ENCODE measurements around the genes CCR6 and UNC93A.

- RRBS, 2 experiments = no CpG with 5 or more reads among the region's 11 CpGs
These were observed 48.8 kb upstream of the RPS6KA2 start for GRCh38 chr6:166675766-166676312.

DNA sequence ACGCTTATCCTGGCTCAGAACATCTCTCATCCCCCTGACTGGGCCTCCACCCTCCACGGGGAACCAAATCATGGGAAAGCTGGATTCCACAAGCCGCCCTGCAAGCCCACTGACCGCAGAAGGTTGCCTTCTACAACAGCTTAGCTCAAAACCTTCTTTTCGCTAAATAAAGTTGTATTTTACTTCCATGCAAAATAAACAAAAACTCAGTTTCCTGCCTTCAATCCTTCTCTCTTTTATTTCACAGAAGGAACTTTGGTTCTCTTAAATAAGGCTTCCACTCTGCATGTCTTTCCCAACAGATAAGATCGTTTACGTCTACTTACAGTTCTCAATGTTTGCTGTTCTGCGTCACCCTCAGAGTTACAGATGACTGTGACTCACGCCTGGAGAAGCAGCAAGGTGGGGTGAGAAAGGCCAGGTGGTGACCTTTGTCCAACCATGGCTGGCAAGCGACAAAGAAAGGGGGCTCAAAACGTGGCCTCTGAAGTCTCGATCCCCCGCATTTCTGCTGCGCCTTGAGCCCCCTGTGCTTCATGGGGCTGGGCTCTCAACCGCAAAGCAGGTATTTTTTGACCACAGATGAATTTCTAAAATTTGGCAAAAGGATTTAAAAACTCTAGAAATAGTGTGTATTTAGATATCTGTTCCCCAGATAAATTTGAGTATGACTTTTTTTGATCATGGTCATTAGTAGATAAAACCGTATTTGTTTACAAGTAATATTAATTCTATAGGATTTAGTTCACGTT, 51.4 kb upstream of the RPS6KA2 start:
- RRBS, 2 experiments = no CpG with 5 or more reads among the region's 17 CpGs

GRCh38 chr6:166748022-166748496, 121.0 kb upstream of the RPS6KA2 start:
- RRBS, 2 experiments = 82 to 83% methylated on average over 8 of the region's 18 CpGs

GRCh38 chr6:166898744-166899249, 57.6 kb downstream of the RNASET2 start:
- RRBS, 2 experiments = 88 to 90% methylated on average over 25 of the region's 40 CpGs

GRCh38 chr6:166904223-166904717, 52.1 kb downstream of the RNASET2 start:
- RRBS, 2 experiments = no CpG with 5 or more reads among the region's 17 CpGs

DNA sequence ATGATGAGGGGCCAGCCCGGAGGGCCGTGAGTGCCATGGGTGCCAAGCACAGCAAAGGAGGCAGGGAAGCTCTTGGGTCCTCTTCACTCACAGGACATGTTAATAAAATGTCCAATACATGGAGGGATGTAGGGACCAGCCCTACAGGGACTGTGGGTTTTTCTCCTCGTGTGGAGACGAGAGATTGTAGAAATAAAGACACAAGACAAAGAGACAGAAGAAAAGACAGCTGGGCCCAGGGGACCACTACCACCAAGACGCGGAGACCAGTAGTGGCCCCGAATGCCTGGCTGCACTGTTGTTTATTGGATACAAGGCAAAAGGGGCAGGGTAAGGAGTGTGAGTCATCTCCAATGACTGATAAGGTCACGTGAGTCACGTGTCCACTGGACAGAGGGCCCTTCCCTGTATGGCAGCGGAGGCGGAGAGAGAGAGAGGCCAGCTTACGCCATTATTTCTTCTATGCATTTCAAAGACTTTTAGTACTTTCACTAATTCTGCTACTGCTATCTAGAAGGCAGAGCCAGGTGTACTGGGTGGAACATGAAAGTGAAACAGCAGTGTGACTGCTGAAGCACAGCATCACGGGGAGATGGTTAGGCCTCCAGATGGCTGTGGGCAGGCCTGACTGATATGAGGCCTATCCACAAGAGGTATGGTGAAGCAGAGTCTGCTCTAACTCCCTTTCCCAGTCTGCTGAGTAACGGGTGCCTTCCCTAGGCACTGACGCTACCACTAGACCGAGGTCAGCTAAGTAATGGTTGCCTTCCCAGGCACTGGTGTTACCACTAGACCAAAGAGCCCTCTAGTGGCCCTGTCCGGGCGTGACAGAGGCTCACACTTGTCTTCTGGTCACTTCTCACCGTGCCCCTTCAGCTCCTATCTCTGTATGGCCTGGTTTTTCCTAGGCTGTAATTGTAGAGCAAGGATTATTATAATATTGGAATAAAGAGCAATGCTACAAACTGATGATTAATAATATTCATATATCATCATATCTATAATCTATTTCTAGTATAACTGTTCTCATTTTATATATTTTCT, 5.3 kb downstream of the RNASET2 start:
- RRBS, 2 experiments = no CpG with 5 or more reads among the region's 19 CpGs

DNA sequence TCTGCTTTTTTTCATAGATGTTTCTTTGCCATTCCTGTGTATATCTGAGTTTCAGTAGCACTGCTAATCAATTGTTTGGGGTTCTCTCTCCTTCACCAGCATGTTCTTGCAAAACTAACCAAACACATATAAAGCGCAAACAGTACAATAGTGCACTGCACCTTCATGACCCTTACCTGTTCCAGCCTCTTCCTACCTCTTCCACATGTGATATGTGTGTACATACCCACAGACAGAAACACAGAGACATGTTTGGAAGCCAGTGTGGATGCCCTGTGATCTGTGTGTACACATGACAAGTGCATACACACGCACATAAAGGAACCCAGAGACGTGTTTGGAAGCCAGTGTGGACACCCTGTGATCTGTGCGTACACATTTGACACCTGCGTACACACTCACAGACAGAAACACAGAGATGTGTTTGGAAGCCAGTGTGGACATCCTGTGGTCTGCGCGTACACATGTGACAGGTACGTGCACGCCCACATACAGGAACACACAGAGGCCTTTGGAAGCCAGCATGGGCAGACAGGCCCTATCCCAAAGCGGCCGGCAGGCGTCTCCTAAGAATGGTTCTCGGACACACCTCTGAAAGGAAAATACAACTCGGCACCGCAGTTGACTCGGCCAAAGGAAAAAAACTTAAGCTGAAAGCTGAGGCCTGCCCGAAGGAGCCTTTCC, 1.7 kb upstream of the CEP43 start:
- RRBS, 2 experiments = no CpG with 5 or more reads among the region's 17 CpGs

DNA sequence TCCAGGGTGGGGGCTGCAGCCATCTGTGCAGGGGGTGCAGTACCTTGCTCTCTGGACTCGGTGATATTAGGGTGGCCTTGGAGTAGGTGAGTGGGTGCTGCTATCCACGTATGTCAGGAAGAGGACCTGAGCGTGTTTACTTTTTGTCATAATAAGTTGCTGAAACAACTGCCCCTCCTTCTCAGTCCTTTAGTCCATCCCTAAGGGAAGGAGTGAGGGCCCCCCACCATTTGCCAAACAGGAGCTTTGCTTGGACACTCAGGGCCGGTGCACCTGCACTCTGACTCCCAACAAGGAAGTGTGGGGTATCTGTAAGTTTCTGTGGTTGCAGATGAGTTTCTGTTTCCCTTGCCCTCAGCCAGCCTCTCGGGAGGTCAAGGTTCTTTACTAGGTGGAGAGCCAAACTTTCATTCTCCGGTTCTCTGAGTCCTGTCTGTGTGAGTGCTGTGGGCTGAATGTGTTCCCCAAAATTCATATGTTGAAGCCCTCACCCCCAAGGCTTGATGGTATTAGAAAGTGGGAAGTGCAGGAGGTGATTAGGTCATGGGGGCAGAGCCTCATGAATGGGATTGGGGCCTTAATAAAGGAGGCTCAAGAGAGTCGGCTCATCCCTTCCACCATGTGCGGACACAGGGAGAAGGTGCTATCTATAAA, 19.7 kb upstream of the CCR6 start:
- RRBS, 2 experiments = no CpG with 5 or more reads among the region's 8 CpGs

DNA sequence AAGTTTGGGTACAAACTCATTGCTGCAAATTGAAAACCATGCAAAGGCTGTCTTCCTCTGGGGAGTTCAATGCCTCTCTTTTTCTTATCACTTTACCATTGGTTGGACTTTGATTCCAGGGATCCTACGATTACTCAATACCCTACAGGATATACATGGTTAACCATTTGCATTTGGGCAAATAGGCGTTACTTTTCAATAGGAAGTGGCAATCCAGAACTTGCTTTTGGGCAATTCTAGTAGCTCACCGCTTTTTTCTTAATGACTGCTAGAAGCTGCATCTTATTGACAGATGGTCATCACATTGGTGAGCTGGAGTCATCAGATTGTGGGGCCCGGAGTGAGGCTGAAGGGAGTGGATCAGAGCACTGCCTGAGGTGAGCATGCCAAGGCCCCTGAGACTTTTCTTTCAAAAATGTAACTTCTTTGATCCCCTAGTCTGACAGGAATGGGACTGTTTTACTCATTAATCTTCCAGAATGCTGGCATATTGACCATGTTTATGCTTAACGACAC, at the start of gene CCR6:
TSS of gene CCR6 (plus strand) at position 250 of the 516 bp plus-strand sequence.
- RRBS, 2 experiments = no CpG with 5 or more reads among the region's 5 CpGs

DNA sequence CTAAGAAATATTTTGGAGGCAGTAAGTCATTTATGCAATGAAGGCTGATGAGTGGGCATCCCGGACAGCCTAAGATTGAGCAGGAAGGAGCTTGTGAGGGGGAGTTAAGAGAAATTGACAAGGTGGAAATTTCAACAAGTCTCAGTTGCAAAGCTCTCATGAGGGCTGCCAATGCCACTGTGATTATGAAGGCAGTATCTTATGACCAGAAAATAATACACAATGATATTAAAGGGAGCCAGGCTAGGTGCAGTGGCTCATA, 624 bp downstream of the CCR6 start:
- RRBS, 2 experiments = no CpG with 5 or more reads among the region's 1 CpG

GRCh38 chr6:167146248-167146596, 11.6 kb downstream of the GPR31 start:
- RRBS, 2 experiments = 76 to 81% methylated on average over 5 of the region's 14 CpGs

- RRBS, 2 experiments = no CpG with 5 or more reads among the region's 7 CpGs
These were observed at the start of gene UNC93A for GRCh38 chr6:167290936-167291629. Gene UNC93A (plus strand): TSS chr6:167291315.

DNA sequence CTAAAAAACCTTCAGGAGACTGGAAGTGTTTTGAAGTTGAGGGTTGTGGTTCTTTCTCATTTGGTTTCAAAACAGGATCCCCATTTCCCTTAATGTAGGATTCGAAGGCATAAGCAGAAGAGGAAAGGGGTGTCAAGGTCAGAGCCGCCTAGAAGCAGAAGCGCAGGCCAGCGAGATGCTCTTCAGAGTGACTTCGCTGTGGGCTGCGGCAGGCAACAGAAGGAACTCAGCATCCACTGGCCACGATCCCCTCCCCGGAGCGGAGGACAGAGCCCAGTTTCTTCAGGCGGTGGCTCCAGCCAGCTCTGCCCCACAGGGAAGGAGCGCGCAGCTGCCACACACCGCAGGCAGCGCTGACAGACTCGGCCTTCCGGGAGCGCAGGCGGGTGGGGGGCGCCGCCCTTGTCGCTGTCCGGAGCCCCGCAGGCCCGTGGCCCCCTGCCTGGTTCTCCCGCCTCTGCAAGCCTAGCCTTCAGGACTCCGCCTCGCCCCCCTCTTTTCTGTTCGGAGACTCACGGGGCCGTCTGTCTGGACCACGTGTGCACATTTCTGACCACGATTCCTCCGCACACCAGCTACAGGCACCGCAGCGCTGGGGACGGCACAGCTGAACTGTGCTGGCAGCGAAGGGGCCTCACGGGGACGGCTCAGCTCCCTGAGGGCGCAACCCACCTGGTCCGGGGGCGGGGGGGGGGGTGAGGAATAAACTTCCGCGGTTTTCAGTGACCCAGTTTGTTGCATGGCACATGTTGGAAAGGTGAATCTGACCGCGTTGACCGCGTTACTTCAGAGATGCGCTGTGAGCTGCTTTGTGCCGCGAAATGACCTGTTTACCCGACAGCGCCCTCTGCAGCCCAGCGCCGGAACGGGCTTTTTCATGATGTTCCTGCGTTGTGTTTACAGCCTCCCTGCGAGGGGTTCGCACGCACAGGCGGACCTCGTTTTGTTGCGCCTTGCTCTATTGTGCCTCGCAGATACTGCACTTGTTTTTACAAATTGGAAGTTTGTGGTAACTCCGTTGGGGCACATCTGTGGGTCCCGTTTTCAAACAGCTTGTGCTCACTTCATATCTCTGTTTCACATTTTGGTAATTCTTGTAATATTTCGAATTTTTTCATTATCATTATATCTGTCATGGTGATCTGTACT, 26.2 kb downstream of the TTLL2 start:
- RRBS, 2 experiments = 72 to 77% methylated on average over 13 of the region's 67 CpGs

DNA sequence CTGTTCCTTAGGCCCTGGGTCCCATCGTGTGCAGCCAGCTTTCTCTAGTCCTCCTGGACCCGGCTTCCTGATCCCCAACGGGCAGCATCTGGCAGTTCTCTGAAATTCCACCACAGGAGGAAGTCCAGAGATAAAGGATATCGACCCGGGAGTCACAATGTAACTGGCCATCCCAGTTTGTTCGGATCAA, 235.2 kb downstream of the TTLL2 start:
- RRBS, 2 experiments = no CpG with 5 or more reads among the region's 6 CpGs

GRCh38 chr6:167574380-167575492, 249.8 kb downstream of the TTLL2 start:
- RRBS, 2 experiments = no CpG with 5 or more reads among the region's 43 CpGs

GRCh38 chr6:167682140-167682578, 144.6 kb upstream of the AFDN start:
- RRBS, 2 experiments = no CpG with 5 or more reads among the region's 12 CpGs

GRCh38 chr6:167778395-167778953, 48.2 kb upstream of the AFDN start:
- RRBS, 2 experiments = 12 to 25% methylated on average over 4 of the region's 15 CpGs

DNA sequence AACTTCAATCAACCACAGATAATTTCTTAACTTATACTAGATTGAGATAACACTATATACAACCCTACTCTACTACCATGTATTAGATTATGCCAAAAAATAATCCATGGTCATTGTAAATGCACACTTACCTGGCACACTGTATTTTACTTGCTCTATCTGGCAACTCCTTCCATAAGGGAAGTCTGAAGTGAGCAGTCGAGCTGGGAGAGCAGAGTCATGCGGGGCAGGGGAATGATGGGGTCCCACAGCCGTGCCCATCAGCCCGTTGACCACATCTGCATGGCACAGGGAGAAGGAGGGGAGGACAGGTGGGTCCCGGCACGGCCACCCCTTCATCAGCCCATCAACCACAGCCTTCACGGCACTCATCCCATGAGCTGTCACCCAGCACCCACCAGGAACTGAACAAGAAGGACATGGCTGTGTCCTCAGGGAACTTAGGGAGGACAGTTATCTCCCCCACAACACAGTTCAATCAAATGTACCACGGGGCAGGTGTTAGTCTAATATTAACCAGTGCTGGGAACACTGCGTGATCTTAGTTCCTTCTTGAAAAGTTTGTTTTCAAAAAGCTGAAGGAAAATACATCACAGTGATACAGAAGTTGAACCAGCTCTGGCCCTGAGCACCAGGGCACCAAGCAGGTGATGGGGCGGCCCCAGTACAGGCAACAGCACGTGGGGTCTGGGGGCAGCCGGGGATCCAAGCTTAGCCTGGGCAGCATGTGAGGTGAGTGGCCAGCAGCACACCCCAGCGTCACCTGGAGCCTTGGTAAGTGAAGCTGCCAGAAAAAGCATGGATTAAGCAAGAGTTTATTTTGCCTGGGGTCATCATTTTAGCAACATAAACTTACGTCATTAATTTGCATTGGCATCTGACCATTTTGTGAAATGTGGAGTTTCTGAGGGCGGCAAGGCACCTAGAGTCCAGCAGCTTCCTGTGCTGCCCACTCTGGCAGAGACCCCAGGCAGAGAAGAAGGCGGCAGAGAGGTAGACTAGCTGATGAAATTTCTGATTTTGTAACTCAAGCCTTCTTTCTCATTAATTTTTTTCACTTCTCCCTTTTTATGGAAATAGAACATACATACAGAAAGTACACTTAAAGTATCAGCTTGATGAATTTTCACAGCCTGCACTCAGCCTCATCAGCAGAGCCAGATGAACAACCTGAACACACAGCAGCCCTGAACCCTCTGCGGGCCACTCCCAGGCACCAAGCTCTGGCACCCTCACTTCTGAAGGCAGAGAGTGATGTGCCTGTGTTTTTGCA, 35.5 kb upstream of the AFDN start:
- RRBS, 2 experiments = no CpG with 5 or more reads among the region's 17 CpGs

- RRBS, 2 experiments = 89 to 90% methylated on average over 3 of the region's 22 CpGs
These were observed 31.4 kb upstream of the AFDN start for GRCh38 chr6:167795094-167795859.

- RRBS, 2 experiments = no CpG with 5 or more reads among the region's 5 CpGs
These were observed 6.3 kb downstream of the AFDN start for GRCh38 chr6:167832880-167833517.